Subcutaneous preadipocyte (primary cell): ENCODE results near the genes OR4D11, MRPL16, OOSP3 and MS4A13.

GRCh38 chr11:59503278-59503871 is at the start of gene OR4D11:
TSS of gene OR4D11 (plus strand) at chr11:59503576.
- CAGE, long polyA plus RNA, result no peak

DNA sequence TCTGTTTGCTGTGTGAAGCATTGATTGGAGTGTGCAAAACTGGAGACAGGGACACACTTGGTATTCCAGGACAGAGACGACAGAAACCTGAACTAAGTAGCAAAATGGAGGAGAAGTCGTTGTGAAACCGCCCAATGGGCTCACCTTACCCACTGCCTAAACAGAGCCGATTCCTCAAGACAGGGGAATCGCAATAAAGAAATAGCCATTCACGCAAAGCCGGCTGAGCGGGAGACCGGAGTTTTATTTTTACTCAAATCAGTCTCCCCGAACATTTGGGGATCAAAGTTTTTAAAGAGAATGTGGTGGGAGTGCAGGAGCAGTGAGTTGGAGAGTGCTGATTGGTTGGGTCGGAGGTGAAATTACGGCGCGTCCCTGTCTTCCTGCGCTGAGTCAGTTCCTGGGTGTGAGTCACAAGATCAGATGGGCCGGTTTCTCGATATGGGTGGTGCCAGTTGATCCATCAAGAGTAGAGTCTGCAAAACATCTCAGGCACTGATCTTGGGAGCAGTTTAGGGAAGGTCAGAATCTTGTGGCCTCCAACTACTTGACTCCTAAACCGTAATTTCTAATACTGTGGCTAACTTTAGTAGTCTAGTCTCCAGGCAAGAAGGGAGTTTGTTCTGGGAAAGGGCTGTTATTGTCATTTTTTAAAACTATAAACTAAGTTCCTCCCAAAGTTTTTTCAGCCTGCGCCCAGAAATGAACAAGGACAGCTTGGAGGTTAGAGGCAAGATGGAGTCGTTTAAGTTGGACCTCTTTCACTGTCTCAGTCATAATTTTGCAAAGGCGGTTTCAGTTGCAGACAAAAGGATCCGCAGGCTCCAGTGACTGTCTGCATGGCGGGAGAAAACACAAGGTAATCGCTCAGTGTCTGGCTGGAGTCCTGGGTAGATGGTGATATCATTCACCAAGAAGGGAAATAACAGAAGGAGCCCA is 34.0 kb downstream of the OR4D9 start:
- CAGE, long polyA plus RNA, result no peak

DNA sequence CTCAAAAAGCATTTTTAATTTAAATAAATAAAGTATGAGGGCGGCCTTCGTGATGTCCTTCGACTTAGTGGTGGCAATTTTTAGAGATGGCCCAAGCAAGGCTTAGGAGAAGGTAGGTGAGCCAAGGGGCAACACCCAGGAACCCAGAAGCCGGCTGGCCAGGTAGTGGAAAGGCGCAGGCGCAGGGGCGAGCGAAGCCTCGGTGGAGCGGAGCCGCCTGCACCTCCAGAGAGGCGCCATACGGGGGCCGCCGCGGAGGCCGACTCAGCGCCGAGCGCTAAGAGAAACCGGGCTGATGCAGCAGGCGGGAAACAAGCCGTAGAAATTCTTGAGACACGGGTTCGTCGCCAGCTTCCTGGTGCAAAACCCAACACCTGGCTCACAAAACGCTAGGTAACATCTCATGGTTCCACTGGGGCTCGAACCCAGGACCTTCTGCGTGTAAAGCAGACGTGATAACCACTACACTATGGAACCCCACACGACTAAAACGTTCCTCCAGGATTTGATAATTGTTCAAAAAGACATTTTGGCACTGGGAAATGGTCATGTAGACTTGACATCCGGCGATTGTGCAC is 39.0 kb downstream of the OR4D9 start:
- CAGE, long polyA plus RNA, result no peak

DNA sequence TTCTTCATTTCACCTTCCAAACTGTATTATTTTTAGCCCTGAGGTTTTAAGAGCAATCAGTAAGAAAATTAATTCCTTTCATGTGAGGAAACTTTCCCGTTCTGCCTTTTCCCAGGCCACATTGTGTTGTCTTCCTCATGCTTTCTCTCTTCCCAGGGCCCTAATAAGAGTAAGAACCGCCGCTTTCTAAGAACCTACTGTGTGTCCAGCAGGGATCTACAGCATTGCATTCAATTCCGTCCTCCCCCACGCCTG is 46.6 kb downstream of the OR4D9 start:
- CAGE, long polyA plus RNA, result no peak

DNA sequence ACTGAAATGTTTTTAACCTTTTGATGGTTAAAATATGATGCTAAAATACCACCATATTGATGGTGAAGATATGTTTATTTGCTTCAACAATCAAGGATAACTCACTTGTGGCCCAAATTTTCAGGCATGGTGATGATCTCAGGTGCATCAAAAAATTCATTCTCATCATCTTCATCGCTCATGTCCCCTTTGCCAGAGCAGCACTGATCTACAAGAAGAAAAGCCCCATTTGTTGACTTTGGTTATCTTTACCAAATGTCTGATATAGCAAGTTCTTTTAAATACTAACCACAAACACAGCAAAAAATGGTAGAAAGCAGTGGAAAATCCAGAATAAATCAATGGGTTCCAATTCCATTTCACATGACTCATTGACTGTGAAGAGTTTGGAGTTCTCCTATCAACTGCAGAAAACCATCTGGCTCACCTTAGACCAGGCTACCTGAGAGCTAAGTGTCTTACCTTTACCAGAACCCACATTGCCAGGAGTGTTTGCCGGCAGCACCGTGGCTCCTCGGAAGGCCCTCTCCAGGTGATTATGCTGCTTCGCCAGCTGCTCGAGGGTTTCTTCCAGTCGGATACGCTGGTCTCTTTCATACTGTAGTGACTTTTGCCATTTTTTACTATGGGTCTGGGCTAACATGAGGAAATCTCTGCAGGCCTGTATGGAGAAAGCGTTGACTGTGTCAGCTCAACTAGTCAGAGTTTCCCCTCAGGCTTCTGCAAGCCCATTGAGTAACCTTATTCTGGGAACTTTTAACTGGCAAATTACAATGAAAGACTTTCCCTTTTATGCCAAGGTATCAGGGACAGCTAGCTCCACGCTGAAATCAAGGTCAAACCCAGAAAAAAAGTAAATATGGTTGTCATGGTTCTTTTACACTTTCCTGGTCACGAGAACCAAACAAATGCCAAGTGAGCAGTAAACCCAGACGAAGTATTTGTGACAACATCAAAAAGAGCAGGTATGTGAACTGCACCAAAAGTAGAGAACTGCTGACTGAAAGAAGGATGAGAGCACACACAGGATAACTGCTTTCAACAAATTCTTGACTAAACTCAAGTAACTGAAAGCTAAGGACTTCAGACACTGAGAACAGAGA is 14.0 kb downstream of the OSBP start:
- CAGE, long polyA plus RNA, result no peak

- CAGE, long polyA plus RNA, result no peak
These were observed 5.2 kb downstream of the OSBP start for GRCh38 chr11:59610254-59610872.

- CAGE, long polyA plus RNA, result start-site peak on the minus strand at chr11:59810758-59810782, 180 and 58 reads in 2 replicates
These were observed at the start of gene MRPL16 for GRCh38 chr11:59810031-59811083. TSS of gene MRPL16 (minus strand) at chr11:59810778.

GRCh38 chr11:59878482-59878986 is at the start of gene OOSP3:
TSS of gene OOSP3 (plus strand) at chr11:59878782.
- CAGE, long polyA plus RNA, result no peak

- CAGE, long polyA plus RNA, result no peak
These were observed 13.6 kb downstream of the MS4A6A start for GRCh38 chr11:60169260-60169635.

DNA sequence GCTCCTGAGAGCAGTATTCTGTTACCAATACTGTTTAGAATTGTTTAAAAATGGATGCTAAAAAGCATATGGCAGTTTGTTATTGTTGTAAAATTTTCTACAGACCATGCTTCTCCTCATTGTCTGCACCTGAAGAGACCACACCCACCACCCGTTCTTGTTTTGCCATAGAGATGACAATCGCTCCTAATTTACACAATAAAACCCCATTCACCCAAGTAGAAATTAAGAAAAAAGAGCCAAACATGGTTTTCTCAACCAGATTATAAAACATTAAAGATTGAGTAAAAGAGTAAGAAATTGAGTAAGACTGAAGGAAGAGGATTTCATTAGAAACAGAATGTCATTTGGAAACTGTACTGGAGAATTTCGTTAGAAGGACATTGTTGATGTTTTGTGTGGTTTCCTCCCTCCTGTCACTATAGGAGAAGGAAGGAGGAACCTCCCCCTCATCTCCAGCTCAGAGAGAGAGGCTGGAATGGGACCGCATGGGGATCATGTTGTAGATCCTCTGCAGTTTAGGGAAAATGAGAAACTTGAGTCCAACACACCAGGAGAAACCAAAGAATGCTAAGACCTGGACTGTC is 14.3 kb upstream of the MS4A7 start:
- CAGE, long polyA plus RNA, result no peak

DNA sequence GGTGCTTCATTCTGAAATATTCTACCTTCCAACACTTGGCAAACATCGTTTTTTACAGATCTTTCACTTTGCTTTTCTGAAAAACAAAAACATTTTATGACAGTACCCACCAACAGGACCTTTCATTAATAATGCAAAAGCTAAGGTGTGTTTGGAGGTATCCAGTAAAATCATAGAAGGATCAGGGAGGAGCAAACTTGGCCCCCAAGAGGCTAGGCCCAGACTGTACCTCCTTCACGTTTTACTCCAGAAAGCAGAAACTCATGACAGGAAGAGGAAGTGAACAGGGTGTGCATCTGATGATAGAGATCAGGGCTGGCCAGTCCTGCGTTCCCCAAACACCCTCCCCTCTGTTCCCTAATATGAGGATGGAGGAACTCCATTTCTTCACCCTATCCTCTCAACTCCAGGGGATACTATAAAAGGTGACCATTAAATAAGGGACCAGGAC is 10.3 kb upstream of the MS4A12 start:
- CAGE, long polyA plus RNA, result no peak

- CAGE, long polyA plus RNA, result no peak
These were observed at the start of gene MS4A13 for GRCh38 chr11:60515104-60515683. TSS of gene MS4A13 (plus strand) at chr11:60515392.

GRCh38 chr11:60889375-60889813 is 17.0 kb downstream of the PRPF19 start:
- CAGE, long polyA plus RNA, result no peak

DNA sequence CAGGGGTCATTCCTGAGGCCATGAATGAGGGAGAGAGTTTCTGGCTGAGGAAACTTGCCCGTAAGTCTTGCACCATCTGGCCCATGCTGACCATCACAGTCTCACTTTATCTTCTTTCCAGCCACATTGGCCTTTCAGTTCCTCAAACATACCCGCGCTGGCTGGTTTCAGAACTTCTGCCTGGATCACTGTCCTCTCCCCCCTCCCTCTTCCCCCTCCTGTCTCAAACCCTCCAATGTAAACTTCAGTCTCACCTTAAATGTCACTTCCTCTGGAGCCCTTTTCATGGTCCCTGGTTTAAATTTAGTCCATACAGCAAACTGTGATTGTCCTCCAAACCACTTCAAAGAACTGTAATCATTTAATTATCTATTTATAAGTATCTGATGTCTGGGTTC is 3.7 kb upstream of the TMEM109 start:
- CAGE, long polyA plus RNA, result no peak

- CAGE, long polyA plus RNA, result no peak
These were observed 7.6 kb downstream of the TMEM132A start for GRCh38 chr11:60931562-60932564.

GRCh38 chr11:60934371-60934728 is 10.1 kb downstream of the TMEM132A start:
- CAGE, long polyA plus RNA, result no peak

GRCh38 chr11:60938175-60938661 is 13.8 kb downstream of the SLC15A3 start:
- CAGE, long polyA plus RNA, result no peak

DNA sequence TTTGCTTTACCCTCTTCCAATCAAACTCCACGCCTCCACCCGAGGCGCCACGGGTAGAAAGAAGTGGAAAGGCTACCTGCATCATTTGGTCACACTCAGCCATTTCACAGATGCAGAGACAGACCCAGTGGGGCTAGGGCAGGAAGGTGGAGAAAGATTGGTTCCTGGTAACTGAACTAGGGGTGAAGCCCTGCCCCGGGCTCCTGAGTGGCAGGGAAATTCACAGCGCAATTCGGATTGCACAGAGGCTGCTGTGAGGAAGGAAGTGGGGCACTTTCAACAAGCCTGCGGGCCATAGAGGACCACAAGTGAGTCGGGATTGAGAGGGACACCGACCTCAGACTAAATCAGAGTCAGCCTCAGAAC is 432 bp upstream of the SLC15A3 start:
- CAGE, long polyA plus RNA, result no peak

DNA sequence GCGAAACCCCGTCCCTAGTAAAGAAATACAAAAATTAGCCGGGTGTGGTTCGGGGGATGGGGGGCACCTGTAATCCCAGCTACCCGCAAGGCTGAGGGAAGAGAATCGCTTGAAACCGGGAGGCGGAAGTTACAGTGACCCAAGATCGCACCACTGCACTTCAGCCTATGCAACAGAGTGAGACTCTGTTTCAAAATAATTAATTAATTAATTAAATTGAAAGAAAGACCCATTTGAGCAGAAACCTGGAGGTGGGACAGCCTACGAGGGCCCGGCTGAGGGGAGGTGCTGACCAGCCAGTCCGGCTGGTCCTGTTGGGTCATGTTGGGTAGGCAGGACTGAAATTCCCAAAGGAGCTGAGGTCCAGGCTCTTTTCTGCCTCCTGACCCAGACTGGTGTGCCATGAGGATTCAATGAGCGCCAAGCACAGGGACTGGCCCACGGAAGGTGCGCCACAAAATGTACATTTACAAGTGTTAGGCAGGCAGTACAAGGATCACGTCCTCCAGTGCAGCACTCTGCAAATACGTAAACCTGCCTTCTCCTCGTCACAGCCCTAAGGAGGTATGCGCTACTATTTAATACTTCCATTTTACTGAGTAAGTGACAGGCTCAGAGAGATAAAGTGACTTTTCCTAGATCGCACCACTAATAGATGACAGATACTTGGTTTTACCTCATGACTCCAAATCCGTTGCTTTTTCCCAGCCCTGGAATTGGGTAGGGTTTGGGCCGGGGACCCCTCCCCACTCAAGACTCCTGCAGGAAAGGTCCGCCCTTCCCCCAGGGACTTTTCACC is 9.4 kb downstream of the CD6 start:
- CAGE, long polyA plus RNA, result no peak

DNA sequence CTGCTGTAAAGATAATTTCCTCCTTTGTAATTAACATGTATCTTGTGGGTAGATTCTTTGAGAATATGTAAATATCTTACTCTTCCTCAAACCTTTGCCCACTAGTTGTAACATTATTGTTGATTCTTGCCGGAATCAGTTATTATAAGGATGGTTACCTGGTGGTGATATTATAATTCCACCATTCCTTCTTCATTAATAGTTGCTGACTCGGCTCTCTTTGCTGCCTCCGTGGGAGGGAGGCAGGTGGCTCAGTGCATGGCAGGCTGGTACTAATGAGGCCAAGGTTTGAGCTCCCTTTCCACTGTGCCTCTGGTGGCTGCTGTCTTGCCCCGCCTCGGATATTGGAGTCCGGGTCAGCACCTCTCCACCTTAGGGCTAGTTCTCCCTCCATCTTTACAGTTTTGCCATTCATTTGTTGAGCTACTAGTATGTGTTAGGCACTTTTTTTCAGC is 12.6 kb downstream of the CD6 start:
- CAGE, long polyA plus RNA, result no peak